Cardiac muscle cell (in vitro differentiated cells and primary cell): Measurements from ENCODE around the genes OR1C1, OR2W3, OR14C36 and OR2T4.

GRCh38 chr1:246677655-246678281, 46.4 kb upstream of the SCCPDH start:
- RAMPAGE, long total RNA, result no peak
- RRBS, result no CpG with 5 or more reads among the region's 2 CpGs

DNA sequence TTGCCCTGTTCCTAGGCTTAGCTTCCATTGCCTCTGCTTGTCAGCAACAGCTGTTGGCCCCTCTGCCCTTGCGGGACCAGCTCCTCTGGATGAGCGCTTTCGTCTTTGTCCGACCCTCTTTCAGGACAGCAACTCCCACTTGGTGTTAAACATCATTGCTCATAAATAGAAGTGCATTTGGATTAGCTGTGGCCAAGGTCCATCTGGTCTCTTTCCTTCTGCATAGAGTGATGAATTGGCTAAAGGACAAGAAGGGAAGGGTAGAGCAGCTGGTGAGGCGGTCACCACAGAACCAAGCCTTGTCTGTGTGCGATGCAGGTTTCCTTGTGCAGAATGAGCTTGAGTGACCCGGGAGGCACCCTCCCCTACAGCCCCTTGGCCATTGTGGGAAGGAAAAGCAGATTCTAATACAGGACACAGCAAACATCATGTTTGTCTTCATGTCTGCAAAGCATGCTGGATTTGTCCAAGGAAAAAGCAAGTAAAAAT, 43.4 kb upstream of the SCCPDH start:
- RAMPAGE, long total RNA, result no peak
- RRBS, result no CpG with 5 or more reads among the region's 7 CpGs

DNA sequence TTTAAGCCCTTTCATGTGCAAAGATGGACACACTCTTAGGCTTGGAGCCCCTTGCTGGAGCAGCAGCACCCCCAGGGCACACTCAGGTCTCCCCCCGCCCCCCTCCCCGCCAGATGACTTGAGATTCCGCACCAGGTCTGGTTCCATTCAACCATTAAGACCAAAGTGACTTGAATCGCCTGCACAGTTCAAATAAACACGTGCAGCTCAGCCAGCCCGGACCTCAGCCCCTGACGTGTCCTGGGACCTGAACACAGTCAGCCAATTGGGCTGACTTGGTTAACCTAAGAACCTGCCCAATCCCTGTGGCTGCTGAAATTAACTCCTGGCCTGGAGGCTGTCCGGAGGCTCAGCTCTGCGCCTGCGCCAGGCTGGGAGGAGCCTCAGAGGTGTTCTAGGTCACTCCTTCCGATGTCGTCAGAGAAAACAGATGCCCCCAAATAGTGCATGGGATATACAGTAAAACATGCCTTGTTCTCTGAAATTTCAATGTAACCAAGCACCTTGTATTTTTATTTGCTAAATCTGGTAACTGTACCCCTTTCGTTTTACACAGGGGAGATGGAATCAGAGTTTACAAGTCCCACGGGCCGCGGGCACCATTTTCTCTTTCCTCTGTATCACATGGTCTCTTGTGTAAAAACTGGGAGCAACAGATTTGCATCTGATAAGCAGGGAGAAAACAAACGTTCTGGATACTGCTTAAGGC, 73.4 kb downstream of the SCCPDH start:
- RAMPAGE, long total RNA, result no peak
- RRBS, result no CpG with 5 or more reads among the region's 17 CpGs

DNA sequence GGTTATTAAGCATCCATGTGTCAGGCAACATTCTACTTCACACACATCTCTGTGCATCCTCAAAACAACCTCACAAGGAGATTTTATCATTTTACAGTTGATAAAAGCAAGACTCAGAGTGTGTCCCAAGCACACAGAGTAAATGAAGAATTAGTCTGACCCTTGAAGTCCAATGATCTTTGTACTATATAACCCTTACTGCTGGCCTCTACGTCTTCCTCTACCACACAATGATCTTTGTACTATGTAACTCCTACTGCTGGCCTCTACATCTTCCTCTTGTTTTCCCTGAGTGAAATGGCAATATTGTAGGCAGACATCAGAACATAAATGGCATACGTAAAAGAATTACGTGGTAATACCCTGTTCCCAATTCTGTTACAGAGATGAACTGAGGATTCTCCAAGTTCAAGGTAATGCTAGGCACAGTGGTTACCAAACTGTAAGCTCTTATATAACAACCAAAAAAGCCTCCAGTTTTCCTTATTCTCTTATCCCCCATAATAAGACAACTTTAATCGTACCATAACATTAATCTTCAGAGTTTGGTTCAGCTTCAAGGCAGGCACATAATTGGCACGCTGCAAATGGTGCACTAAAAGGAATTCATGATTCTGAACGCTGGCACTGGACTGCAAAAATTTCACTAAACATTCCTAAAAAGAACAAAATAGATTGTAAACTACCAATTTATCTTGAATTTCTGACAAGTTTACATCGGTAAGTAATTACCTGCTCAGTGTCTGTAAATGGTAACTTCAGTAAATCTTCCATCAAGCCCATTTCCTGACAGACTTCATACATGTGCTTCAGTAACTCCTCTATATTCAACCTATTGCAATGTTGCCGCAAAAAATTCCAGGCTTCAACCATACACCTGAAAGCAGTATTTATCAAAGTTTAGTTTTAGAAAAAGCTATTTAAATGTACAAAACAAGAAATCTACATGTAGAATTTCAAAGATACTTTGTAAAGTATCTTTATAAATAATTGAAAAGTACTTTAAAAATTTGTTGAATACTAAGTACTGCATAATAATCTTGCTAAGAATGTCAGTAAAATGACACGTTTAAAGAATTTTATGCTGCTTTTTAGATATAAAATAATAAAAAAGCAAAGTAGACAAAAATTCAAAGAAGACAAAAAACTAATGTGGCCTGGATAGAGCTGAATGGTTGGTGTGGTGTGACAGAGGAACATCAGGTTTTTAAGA, 54.9 kb downstream of the AHCTF1 start:
- RAMPAGE, long total RNA, result no peak
- RRBS, result no CpG with 5 or more reads among the region's 9 CpGs

GRCh38 chr1:247171145-247171743, 576 bp downstream of the ZNF124 start:
- RAMPAGE, long total RNA, result no peak
- RRBS, result no CpG with 5 or more reads among the region's 43 CpGs

- RAMPAGE, long total RNA, result start-site peak on the minus strand at chr1:247210820-247210857, 115 and 142 reads in 2 replicates
- RRBS, result 2% methylated on average over 10 of the region's 57 CpGs
Observed at GRCh38 chr1:247209908-247211088, 38.5 kb upstream of the ZNF124 start.

GRCh38 chr1:247331253-247331494, 493 bp downstream of the ZNF496 start:
- RAMPAGE, long total RNA, result no peak
- RRBS, result no CpG with 5 or more reads among the region's 25 CpGs

- RAMPAGE, long total RNA, result no peak
- RRBS, result no CpG with 5 or more reads among the region's 7 CpGs
Observed at GRCh38 chr1:247333752-247334405, 2.2 kb upstream of the ZNF496 start.

DNA sequence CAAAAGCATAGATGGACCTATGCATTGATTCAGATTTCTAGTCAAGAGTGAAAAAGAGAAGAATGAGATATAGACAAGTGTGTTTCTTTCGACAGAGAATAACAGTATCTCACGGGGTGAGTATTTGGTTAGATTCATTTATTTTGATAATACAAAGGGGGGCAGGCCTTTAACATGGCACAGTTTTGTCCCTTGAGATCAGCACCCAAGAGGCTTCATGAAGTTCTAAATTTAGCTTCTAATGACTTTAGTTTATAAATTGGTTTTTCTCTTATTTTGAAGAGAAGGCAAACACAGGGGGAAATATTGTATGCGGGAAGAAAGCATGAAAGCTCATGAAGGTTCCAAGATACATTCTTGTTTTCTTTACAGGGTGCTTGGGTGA, at the start of gene OR1C1:
Gene OR1C1 (minus strand): TSS at position 90 of the 385 bp plus-strand sequence.
- RAMPAGE, long total RNA, result no peak
- RRBS, result no CpG with 5 or more reads among the region's 3 CpGs

DNA sequence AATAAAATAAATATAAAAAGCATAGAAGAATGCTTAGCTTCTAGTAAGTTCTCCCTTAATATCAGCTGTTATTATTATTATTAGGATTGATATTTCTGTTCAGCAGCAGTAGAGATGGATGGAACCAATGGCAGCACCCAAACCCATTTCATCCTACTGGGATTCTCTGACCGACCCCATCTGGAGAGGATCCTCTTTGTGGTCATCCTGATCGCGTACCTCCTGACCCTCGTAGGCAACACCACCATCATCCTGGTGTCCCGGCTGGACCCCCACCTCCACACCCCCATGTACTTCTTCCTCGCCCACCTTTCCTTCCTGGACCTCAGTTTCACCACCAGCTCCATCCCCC, at the start of gene OR2W3:
Gene OR2W3 (plus strand): TSS at position 115 of the 352 bp plus-strand sequence.
- RAMPAGE, long total RNA, result no peak
- RRBS, result no CpG with 5 or more reads among the region's 6 CpGs

DNA sequence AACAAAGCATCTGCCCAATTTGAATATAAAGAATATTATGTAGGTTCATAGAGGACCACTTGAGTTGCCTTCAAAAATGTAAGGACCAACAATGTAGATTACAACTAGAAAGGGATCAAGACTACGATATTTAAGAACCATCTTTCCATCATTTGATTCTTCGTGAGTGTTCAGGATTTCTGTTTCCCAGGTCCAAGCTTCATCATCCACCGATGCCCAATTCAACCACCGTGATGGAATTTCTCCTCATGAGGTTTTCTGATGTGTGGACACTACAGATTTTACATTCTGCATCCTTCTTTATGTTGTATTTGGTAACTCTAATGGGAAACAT, at the start of gene OR14C36:
Gene OR14C36 (plus strand): TSS at position 213 of the 334 bp plus-strand sequence.
- RAMPAGE, long total RNA, result no peak
- RRBS, result no CpG with 5 or more reads among the region's 4 CpGs

- RAMPAGE, long total RNA, result no peak
- RRBS, result no CpG with 5 or more reads among the region's 3 CpGs
Observed at GRCh38 chr1:248361240-248361765, at the start of gene OR2T4. OR2T4 (plus strand) TSS chr1:248361665.

DNA sequence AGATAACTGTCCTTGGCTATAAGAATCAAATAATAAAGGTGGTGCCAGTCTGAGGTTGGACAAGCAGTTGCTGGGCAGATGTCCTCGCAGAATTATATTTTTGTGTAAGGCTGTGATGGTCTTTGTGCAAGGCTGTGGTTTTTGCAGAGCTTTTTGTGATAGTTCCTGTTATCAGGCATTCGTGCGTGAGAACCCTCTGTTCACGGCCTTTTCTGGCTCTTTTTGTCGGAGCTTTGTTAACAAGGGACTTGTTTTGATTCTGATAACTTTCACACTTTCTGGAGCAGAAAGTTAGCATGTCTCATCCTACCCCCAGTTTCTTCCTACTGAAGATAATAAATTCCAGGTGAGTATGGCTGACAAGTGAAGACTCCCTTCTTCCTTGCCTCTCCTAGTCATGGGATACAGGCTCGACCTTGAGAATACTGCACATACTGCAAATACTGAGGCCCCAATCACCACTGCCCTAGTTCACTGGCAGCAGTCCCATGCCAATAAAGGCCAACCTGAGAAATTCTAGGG, 33.3 kb downstream of the SH3BP5L start:
- RAMPAGE, long total RNA, result no peak
- RRBS, result no CpG with 5 or more reads among the region's 6 CpGs

DNA sequence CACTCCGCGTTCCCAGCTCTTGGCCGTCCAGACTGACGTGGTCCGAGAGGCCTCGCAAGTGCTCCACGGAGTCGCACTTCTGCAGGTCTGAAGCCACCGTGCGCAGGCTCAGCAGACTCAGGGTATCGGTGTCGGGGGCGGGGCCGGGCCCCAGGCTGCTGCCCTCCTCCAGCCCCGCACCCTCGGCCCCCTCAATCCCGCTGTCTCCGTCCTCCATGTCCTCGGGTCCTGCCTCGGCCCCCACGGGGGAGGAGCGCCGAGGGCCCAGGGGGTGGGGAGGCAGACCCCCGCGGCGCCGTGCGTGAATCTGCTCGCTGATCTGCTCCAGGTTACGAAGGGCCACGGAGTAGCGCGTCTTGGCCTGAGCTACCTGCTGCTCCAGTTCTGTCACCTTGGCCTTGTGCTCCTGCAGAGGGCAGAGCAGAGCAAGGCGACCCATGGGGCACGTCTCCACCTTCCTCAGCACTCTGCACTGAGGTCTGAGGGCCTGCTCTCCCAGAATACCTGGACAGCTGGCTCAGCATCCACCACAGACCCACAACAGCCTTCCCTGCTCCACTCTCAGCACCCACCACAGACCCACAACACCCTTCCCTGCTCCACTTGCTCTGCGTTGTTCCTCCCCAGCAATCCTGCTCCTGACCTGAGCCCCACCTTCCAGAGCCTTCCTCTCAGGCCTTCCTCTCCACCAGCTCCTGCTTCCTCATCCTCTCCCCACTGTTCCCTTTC, 13.6 kb downstream of the SH3BP5L start:
- RAMPAGE, long total RNA, result no peak
- RRBS, result no CpG with 5 or more reads among the region's 36 CpGs

DNA sequence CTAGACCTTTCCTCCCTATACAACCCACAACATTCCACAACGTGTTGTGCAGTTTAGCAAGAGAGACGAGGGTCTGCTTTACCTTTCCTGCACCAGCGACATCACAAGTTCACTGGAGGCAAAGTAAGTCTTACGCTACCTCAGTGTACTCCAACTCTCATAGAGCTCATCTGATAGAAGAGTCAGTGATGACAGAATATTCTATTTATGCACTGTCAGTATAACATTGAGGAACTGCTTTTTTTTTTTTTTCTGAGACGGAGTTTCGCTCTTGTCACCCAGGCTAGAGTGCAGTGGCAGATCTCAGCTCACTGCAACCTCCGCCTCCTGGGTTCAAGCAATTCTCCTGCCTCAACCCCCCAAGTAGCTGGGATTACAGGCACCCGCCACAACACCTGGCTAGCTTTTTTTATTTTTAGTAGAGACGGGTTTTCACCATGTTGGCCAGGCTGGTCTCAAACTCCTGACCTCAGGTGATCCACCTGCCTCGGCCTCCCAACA, 3.2 kb downstream of the SH3BP5L start:
- RAMPAGE, long total RNA, result no peak
- RRBS, result no CpG with 5 or more reads among the region's 10 CpGs

- RAMPAGE, long total RNA, result no peak
- RRBS, result no CpG with 5 or more reads among the region's 8 CpGs
Observed at GRCh38 chr1:248828710-248829419, 3.1 kb upstream of the SH3BP5L start.

- RAMPAGE, long total RNA, result no peak
- RRBS, result 92% methylated on average over 3 of the region's 9 CpGs
Observed at GRCh38 chr1:248917231-248917785, 11.3 kb downstream of the PGBD2 start.